WTC11 (cell line): ENCODE measurements around the genes SLC35E2B, GNB1 and TMEM52.

- PRO-cap, result bidirectional peak, plus-strand start at chr1:1692537, minus-strand start at chr1:1692460; unidirectional peak, minus-strand start at chr1:1693077
These were observed at the start of gene SLC35E2B for GRCh38 chr1:1692307-1693337. Gene SLC35E2B (minus strand): TSS chr1:1692795.

GRCh38 chr1:1712253-1712565, 11.9 kb downstream of the CDK11A start:
- PRO-cap, result no peak

GRCh38 chr1:1842740-1843265, 48.1 kb downstream of the GNB1 start:
- PRO-cap, result no peak

DNA sequence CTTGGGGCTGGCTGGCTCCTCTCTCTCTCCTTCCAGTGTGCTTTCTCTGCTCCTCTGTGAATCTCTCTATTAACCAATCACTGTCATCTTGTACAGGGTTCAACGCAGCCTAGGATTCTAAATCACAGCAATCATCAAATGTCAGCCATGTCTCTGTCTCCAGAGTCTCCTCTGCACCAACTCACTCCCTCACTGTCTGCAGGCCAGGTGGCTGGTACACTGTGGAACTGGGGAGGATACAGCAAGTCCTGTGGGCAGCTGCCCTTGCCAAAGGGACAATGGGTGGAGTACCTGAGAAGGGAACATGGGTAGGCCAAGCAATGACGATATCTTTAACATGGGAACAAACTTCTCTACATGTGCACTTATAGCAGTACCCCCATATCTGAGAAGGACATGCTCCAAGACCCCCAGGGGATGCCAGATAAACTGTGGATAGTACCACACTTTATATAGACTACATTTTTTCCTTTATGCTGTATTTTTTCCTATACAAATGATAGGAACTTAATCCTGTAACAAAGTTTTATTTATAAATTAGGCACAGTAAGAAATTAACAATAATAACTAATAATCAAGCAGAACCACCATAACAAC, 33.5 kb downstream of the GNB1 start:
- PRO-cap, result no peak

GRCh38 chr1:1890678-1891148, at the start of gene GNB1:
Gene GNB1 (minus strand): TSS chr1:1891087.
- PRO-cap, result bidirectional peak, plus-strand start at chr1:1891215, minus-strand start at chr1:1891070

GRCh38 chr1:1918521-1919359, at the start of gene TMEM52:
Gene TMEM52 (minus strand): TSS chr1:1919279.
- PRO-cap, result bidirectional peak, plus-strand start at chr1:1919026, minus-strand start at chr1:1918890; bidirectional peak, plus-strand start at chr1:1919234, minus-strand start at chr1:1919270

DNA sequence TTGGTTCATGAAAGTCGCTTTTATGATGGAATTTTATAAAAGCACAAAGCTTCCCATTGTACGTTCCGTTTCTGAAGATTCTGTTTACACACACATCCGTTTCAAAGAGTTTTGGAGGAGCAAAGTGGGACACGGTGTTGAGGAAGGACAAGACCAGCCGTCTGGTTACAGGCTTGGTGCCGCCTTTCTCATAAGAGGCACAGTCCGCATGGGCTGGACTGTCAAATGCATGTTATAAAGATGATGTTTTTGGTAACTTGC, 60.3 kb downstream of the FAAP20 start:
- PRO-cap, result no peak

DNA sequence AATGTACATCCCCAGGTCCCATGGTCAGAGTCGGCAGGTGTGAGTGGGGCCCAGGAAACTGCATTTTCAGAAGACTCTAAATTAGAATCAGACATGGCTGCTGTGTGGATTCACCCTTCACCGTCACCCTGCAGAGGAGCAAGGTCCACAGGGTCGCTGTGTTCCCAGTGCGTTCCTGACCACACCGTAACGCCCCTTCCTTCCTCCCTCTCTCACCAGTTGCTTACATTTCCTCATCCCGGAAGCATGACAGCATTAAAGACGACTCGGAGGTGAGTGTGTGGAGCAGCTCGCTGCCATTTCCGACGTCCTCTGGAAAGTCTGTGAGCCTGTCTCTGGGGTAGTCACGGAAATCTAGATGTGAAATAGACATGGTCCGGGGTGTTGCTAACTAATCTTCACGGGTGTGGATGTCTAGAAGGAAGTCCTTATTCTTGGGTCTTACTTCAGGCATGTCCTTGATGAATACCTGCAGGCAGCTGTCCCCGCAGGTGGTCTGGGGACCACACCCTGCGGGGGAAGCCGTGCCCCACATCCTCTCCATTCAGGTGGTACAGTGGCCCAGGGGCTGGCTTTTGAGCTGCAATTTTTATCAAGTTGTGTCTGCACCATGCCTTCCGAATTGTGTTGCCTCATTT, 45.8 kb downstream of the FAAP20 start:
- PRO-cap, result no peak

DNA sequence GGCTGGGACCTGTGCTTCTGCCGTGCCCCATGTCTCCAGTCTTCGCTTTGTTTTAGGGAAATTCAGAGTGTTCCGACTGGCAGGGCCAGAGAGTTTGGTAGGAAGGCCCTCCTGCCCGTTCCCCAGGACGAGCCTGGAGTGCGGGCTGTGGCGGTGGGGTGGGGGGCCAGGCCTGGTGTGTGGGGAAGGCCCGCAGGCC, 1.6 kb downstream of the SKI start:
- PRO-cap, result no peak

DNA sequence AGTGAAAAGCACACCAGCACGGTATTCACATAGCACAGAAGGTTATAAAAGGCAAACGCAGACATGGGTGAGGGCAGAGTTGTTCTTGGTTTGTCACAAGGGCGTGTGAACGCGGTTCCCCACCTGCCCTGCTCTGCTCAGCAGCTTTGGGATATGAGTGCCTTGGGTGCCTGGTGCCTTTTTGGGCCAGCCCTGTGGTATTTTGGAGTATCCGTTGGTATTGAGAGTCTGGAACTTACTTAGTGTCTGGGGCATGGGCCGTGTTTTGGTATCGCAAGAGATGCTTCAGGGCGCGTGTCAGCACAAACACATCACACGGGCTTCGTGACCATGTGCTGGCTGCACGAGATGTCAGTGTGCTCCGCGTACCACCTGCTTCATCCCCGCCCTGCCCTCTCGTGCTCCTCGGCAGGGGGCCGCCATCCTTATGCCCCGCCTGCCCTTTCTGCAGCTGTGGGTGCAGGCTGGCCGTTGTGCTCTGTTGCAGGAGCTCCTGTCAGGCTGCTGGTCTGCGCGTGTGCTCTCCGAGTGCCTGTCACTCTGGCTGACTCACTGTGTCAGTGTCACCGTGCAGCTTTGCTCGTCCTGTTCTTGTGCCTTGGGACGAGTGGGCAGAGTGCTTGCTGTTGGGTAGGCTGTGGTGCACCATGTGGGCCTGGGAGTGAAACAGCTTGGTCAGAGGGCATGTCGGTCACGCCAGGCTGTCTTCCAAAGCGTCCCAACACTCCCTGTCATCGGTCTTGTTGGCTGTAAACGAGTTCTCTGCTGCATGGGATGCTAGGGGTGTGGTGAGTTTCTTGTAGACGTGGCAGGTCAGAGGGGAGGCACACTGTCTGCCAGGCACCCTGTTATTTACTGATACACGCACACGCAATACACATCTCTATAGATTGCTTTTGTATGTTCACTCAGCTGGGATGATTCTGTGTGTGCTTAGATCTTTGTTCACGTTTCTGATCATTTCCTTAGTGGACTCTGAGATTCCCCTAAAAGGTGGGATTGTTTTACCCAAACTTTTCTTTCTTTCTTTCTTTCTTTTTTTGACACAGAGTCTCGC, 15.2 kb downstream of the SKI start:
- PRO-cap, result no peak

- PRO-cap, result no peak
These were observed 22.5 kb downstream of the SKI start for GRCh38 chr1:2250436-2251242.

- PRO-cap, result no peak
These were observed 68.4 kb downstream of the SKI start for GRCh38 chr1:2296468-2296999.

DNA sequence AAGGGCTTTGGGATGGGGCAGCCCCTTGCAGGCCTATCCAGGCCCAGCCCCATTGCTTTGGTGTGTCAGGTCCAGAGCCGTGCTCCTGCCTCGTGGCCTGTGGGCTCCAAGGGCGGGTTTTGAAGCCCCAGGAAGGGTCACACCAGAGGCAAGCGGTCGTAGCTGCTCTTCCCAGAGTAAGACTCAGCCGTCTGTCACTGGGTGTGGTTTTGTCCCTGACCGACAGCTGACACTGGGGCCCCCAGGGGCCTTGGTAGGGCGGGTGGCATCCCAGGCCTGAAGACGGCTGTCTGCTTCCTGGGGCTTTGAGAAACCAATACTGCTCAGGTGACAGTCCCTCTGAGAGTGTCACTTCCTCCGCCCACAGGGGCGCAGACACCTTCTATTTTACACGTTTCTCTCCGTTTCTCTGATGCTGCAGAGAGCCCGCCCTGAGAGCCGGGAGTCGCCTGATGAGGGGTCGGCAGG, 72.2 kb downstream of the SKI start:
- PRO-cap, result no peak

- PRO-cap, result no peak
These were observed 78.8 kb downstream of the SKI start for GRCh38 chr1:2306676-2307567.

DNA sequence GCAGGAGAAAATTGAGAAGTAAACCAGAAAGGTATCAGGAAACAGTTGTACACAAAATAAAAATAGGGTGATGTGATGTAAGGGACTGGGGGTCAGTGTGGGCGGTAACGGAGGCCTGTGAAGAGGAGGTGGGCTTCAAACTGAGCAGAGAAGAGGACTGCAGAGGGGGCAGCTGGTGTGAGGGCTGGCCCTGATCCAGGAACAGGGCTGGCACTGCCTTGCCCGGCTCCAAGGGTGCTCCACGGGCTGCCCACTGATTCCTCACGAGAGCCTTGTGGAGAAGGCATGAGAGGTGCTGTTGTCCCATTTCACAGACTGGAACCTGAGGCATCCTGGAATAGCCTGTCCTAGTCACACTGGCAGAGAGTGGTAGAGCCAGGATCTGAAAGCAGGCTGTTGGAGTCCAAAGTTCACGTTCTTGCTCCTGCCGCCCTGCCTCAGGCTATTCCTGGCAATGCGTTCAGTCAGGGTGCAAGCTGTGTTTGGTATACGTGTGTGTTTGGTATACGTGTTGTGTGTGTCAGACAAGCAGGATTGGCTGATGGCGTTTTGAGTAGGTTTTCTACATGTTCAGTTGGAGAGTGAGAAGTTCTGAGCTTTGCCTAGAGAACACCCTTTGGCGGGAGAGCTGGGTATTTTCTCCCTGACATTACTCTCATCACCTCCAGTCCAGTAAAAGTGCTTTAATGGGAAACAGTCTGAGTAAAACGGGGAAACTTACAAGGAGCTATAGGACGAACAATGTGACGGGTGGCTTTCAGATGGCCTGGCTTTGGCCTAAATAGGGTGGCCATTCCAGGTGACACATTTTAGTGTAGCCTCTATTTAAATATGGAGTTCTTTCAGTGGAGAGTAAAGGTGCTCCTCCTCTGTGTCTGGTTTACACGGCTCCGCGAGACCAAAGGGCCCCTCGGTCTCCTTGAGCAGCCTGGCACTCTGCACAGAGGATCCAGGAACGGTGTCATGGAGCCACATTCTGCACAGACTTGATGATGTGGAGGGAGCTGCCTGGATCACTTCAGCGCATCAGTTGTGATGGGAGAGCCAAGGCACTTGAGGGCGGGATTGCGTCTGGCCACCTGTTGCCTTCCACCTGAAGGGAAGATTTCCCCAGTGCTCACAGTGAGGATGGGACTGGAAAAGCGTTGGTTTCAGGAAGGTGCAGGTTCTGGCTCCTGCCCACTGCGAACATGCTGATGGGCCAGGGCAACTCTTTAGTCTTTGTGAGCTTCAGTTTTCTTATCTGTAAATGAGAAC, 2.1 kb downstream of the RER1 start:
- PRO-cap, result no peak

- PRO-cap, result no peak
These were observed 7.9 kb downstream of the PEX10 start for GRCh38 chr1:2404005-2405302.

DNA sequence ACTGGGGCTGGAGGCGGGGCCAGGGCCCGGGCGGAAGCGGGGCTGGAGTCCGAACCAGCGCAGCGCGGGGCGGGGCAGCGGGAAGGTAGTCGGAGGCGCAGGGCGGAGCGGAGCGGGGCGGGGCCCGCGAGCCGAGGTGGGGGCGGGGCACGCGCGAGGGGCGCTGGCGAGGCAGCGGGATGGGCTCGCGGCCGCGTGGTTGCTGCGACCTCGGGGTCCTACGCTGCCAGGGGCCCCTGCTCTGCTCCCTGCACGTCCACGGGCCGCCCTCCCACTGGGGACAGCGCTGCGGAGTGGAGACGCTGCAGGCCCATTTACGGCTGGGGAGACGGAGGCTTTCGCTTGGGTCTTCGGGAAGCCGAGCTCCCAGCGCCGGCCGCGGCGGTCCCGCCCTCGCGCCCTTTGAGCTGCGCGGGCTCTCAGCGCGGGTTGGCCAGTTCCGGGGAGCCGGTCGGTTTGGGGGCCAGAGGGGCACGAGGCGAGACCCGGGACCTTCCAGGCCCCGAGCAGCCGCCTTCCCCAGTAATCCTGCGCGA, 340 bp upstream of the PEX10 start:
- PRO-cap, result bidirectional peak, plus-strand start at position 169 of the sequence, minus-strand start outside the sequence; unidirectional peak, plus-strand start at position 347 of the sequence; bidirectional peak, plus-strand start at position 436 of the sequence, minus-strand start at position 404 of the sequence; unidirectional peak, plus-strand start at position 436 of the sequence

DNA sequence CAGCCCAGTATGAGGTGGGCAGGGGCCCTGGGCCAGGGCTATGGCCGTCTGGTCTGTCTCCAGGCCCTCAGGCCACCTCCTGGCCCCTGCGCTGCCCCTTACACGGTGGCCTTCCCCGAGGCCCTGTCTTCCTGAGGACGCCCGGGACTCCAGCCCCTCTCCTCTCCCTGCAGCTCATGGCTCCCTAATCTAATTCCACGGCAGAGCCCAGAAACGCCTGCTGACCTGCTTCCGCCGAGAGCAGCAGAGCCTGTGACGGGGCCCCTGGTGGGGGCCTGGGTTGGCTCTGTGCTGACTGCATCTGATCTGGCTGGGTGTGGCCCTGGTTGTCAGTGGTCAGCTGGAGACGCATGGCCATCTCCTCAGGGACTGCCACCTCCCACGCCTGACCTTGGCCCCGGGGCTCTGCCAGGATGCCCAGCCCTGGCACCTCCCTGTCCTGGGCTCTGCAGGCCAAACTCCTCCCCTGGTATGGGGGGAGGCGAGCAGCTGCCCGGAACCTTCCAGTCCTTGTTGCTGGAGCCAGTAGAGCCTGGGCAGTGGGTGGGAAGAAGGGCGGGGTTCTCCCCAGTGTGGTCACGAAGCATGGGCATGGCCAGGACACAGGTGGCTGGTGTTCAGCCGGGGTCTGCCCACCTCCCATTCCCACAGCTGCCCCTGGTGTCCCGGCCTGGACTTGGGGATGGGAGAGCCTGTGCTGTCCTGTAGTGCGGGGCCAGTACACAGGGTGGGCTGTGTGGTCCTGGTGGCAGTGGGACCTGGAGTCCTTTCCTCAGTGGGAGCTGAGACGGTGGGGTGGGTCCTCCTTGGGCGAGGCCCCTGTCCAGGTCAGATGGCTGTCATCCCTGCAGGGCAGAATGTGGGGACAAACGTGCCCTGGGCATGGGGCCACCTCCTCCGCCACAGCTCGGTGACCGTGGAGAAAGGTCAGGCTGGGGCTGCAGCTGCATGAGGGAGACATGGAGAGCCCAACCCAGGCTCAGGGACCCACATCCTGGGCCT, 988 bp upstream of the PLCH2 start:
- PRO-cap, result no peak

DNA sequence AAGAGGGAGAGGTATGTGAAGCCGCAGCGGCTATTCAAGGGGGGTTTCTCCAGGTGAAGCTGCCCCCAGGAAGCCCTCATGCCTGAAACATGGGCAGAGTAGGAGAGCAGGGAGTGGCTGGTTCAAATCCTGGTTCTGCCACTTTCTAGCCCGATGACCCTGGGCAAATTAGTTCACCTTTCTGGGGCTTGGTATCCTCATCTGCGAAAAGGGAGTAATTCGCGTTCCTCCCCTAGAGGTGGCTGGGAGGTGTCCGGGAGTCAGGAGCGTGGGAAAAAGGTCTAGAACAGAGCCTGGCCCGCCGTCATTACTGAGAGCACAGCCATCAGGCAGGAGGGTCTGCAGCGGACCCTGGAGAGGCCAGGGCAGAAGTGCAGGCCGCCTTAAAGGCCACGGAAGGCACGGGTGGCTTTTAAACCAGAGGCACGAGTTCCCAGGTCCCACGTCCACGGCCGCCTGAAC, 941 bp downstream of the PANK4 start:
- PRO-cap, result no peak

GRCh38 chr1:2535224-2535929, 5.3 kb upstream of the HES5 start:
- PRO-cap, result no peak